Pulmonary lymph node (tissue), 1 donor: Measurements from ENCODE around the gene CTAGE1.

DNA sequence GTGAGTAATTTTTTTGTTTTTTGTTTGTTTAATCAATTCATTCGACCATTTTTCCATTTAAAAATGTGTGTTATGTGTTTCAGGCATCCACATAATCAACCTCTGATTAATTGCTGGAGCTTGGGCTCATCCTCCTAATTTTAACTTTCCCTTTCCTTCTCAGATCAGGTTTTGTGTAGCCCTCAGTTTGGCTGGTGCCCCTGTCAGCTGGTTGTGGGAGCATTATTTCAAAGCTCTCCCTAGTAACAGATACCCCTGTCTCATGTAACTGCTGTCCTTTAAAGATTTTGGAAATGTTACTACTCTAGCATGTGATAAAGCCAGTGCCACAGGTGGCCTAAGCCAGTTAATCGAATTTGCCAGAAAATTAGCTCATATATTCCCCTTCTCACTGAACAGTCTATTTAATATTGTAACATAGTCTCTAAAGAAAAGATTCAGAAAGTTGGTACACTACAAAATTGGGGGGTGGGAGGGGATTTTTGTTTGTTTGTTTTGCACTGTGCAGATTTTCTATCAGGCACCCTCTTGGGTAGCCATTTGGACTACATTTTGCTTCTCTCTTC lies 150.6 kb downstream of the ESCO1 start:
- PRO-cap = no peak

DNA sequence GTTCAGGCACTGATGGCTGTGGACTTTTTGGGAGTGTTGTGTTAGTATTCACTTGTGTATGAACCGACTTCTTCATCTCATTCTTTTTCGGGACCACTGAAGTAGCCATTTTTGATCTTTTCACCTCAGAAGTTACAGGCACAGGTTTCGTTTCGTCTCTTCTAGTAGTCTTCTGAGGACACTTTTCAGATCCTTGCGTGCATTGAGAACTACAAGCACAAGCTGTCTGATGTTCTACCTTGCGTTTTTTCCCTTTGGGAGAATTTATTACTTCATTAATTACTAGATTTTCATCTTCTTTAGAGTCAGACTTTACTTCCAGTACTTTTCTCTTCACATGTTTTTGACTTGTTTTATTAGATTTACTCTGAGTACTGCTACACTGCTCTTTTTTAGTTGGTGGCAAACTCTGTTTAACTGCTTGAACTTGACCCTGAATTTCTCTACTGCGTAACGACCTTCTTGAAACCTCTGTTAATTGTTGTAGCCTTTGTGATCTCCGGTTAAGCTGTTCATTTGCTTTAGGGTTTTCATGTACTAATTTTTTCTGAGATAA lies 26.4 kb downstream of the ESCO1 start:
- PRO-cap = no peak

DNA sequence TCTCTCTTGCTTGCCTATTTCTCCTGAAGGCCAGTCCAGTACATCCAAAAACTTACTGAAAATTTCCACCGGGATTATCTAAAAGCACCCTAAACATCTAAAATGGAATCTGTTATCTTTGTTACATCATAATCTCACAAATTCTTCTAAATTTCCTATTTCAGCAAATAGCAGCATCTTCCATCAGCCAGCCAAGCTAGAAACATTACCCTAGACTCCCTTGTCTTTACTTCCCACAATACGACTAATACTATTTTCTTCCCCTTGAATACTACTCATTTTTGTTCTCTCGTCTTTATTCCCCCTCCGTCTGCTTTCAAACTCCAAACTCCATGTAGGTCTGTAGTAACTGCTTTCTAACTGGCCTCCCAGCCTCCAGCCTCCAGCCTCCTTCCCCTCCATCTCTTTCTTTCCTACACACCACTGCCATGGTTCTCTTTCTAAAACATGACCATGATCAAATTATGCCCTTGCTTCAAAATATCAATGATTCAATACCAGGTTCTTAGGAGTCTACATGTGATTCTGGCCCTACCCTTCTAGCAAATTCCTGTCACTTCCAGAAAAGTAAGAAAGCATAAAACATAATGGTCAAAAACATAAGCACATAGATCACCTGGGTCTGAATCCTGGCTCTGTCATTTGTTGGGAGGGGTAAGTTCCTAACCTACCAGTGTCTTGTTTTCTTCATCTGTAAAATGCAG lies 23.3 kb downstream of the ABHD3 start:
- PRO-cap = no peak

DNA sequence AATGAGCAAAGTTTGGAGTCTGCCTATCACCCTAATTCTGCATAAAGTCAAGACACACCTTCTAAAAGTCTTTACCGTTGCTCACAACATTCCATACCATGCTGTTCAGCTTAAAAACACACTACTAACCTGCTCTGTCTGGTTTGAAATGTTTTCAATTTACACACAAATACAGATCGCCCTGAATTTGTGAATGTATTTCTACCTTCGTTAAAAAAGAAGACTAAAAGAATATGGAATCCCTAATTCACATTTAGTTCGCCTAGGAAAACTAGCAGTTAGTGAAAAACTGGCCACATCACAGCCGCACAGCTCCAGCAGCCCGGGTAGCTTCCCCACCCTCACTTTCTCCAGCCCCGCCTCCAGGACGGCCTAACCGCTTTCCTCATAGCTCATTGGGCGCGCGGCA lies 316 bp upstream of the MIB1 start:
- PRO-cap = bidirectional peak, plus-strand start outside the sequence, minus-strand start at position 348 of the sequence

DNA sequence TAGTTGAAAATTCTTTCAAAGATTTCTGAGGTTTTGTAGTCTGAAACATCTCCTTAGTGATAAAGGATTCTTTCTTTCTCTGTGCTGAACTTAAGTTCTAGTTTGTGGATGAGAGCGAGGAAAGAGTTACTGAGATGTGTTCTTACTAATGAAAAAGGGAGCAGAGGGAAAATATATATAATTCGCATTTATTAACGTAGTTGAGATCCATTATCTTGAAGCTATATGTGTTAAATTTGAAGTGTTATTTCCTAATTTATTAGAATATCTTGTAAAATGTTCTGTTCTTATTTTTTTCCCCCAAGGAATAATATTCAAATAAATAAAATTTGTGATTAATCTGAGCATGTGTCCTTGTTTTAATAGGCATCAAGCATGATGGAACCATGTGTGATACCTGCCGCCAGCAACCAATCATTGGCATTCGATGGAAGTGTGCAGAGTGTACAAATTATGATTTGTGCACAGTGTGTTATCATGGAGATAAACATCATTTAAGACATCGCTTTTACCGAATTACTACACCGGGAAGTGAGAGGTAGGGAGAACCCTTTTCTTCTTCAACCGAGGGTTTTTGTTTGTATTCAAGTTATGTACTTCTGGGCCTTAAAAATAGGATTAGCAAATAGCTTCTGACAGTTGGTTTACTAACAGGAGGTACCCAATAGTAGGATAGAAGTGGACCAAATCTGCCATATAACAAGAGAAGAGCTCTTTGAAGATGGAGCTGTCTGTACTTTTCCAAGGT lies 25.0 kb downstream of the MIB1 start:
- PRO-cap = no peak

GRCh38 chr18:21773405-21774028 lies 32.9 kb downstream of the MIB1 start:
- PRO-cap = no peak

GRCh38 chr18:21826900-21827455 lies 86.4 kb downstream of the MIB1 start:
- PRO-cap = no peak

GRCh38 chr18:21833936-21834348 lies 93.3 kb downstream of the MIB1 start:
- PRO-cap = no peak

GRCh38 chr18:21900612-21901125 lies 160.1 kb downstream of the MIB1 start:
- PRO-cap = no peak

DNA sequence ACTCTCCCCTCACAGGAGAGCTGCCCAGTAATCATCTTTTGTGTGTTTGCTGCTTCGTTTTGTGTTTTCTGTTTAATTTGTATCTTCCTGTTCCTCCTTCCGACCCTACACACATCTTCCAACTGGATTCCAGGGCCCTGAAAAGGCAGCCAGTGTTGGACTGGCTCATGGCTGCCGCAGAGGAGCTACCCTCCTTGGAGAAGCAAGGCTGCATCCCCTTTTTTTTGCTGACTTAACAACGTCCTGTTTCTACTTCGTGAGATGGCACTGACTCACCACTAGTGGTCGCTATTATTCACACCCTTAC lies 171.9 kb upstream of the GATA6 start:
- PRO-cap = no peak

DNA sequence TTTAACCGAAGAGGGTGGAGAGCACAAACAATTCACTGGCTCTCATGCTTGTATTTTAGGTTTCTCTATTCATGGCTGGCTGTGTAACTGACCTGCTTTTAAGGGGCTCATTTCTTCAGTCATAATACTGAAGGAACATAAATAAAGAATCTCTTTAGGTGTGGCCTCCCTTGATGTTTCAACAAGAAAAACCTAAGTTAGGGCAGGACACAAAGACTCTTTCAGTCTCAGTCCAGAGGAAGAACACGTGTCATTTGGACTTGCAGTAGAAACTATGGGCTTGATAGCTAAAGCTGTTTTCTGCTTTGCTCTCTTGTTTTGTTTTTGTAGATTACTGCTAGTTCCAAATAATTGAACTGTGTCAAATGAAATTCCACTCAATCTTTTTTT lies 108.8 kb upstream of the GATA6 start:
- PRO-cap = no peak

DNA sequence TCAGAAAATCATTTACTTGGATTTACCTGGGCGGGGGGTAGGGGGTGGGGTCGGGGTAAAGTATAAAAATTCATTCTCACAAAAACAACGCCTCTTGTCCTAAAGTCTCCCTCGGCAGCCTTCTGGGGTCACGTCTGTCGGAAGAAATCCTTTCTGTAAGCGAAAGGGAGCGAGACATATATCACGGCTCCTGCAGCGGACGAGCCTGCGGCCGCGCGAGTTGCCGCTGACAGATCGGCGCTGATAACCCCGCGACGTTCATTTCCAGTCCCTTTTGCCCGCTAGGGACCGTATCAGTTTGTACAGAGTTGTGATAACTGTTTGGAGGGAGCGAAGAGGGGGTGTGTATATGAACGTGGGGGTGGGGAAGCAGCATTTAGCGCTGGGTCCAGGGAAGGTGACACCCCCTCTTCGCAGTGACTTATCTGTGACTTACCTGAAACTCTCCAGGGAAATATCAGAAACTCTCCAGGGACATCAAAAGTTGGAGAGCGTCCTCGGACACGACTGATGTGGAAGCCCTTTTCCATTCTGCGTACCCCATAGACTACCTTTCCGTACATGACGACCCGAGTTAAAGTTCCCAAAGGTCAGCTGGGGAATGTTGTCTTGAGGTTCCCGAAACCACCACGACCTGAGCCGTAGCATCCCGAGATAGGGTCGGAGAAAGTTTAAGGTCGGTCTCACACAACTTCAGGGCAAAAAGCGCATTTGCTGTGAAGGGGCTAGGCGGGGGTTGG lies 988 bp upstream of the GATA6 start:
- PRO-cap = unidirectional peak, minus-strand start at position 236 of the sequence

DNA sequence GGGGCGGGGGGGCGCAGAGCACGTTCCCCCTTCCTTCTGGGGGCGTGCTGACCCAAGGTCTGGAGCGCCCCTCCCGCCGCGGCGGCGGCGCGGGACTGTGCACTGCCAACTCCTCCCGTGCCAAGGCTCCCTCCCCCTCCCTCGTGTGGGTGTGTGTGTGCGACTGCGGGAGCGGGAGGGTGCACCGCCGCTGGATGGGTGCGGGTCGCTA lies 513 bp upstream of the GATA6 start:
- PRO-cap = no peak

- PRO-cap = no peak
Observed at GRCh38 chr18:22173787-22174888, 4.7 kb downstream of the GATA6 start.

GRCh38 chr18:22175879-22176368 lies 6.5 kb downstream of the GATA6 start:
- PRO-cap = no peak

DNA sequence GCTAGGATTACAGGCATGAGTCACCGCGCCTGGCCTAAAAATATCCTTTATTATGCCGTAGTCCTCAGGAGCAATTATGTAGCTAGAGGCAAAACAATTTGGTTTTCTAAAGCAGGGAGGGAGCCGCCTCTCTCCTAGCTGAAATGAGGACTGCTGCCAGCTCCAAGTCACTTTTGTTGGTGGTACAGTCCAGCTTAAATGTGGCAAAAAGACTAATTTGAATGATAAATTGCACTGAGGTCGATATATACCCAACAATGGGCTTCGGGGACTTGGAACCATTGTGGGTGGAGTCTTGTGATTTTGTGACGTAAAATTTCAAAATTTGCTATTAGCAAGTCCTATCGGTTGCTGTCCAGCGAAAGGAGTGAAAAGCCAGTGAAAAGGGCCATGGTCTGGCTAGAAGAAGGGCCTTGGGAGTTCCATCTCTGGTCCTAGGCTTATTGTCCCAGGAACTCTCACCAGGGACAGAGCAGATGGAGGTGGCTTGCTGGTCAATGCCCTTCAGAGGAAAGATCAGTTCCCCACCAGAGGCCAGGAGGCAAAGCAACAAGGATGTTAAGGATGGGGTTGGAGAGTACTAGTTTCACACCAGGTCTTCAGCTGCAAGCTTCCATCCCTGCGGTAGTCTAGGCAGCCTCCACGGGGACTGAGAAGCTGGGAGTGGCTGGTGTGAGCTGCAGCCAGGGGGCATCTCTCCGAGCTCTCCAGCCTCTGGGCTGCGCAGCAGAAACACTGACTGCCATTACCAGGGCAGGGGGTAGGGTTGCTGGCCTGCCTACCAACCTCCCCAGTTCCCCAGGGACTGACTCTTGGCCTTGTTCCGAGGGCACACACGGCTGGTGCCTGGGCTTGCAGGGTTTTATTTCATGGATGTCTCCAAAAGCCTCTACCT lies 15.6 kb downstream of the GATA6 start:
- PRO-cap = no peak

GRCh38 chr18:22204859-22205640 lies 35.7 kb downstream of the GATA6 start:
- PRO-cap = no peak

DNA sequence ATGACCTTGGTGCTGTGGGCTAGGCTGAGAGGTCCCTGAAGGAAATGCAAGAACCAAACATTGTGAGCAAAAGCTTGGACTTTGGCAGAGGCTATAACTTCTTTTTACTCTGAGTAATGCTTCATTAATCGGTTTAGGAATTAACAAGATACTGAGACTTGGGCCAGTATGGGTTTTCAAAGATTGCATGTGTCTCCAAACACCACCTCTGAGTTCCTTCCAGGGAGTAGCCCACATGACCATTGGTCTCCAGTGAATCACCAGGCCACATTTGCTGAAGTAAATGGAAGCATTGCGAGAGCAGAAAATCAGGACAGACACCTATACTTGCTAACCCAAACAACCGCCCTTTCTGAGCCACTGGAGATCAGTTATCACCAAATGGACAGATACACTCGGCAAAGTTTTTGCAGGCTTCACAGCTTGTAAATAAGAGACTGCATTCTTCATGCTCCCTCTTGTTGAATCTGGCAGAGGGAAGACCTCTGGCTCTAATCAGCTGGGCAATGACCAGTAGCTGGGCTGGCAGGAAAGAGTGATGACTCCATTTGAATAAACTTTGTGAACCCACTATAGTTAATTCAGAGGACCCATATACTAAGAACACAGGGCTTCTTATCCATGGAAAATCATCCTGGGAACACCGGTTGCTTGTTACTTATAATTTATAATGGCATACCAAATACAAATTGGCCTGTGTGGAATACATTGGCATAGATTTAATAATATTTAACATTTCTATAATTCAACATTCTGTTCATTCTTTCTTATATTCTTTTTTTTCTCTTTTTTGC lies 41.0 kb downstream of the GATA6 start:
- PRO-cap = no peak

- PRO-cap = no peak
Observed at GRCh38 chr18:22417604-22418071, at the start of gene CTAGE1. CTAGE1 (minus strand) TSS chr18:22417915.

DNA sequence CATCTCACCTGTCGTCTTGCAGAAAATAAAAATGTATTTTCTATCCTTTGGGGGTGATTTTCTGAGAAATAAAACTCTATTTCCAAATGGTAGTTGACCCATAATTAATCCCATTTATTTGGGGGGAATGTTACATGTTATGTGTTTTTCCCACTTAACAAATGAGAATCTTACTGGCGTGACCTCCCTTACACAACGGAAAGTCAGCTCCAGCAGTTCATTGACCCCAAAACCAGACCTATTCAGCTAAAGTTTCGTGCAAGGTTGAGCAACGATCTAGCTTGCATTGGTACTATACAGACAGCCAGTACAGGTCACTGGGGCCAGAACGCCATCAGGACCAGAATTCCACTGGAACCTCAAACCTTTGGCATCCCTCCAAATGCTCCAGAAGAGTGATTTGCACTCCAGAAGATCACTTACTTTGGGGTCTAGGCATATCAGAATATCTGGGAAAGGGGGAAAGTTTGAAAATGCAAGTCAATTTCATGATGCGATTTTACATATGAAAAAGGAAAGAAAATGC lies 6.8 kb upstream of the CTAGE1 start:
- PRO-cap = no peak